ENCODE measurements around a stretch of chr20.

GRCh38 chr20:35730020-35730698 is 11.9 kb downstream of the RBM39 start:
- PRO-cap: no peak
- RAMPAGE, long total RNA, 2 experiments: no peak in any of the 2 experiments

DNA sequence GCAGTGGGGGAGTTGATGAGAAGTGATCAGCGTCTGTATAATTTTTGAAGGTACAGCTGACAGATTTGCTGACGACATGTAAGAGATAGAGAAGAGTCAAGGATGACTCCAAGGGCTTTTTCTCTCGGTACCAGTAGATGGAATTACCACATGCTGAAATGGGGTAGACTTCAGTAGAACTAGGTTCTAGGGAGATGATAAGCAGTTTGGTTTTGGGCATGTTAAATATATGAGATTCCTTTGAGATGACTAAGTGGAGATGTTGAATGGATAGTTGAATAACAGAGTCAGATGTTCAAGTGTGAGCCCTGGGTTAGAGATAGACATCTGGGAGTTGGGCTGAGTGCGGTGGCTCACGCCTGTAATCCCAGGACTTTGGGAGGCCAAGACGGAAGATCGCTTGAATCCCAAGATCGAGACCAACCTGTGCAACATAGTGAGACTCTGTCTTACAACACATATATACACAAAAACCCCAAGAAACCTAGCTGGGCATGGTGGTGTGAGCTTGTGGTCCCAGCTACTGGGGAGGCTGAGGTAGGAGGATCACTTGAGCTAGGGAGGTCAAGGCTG is 50.1 kb downstream of the PHF20 start:
- PRO-cap: no peak
- RAMPAGE, long total RNA, 2 experiments: no peak in any of the 2 experiments

DNA sequence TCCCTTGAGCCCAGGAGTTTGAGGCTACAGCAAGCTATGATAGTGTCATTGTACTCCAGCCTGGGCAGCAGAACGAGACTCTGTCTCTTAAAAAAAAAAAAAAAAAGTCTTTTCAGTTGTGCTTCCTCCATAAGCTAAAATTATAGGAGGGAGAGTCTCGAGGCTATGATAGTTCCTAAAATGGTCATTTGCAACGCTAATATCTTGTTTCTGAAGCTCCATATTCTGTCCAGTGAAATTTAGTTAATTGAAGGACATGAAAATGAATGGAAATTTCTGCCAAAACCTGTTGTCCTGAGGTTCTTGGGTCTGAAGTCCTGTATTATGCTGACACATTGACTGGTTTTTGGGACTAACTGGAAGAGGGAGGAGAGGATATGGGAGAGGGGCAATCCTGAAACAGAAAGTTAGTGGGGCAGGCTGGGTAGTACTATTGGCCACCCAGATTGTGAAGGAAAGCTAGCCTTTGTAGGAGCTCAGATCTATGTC is 77.0 kb downstream of the PHF20 start:
- PRO-cap: no peak
- RAMPAGE, long total RNA, 2 experiments: no peak in any of the 2 experiments

DNA sequence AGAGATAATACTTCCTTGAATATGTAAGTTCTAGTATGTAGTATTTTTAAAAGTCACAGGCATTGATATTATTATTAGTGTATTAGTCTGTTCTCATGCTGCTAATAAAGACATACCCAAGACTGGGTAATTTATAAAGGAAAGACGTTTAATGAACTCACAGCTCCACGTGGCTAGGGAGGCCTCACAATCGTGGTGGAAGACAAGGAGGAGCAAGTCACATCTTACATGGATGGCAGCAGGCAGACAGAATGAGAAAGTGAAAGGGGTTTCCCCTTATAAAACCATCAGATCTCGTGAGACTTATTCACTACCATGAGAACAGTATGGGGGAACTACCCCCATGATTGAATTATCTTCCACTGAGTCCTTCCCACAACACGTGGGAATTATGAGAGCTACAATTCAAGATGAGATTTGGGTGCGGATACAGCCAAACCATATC is 5.0 kb upstream of the SCAND1 start:
- PRO-cap: no peak
- RAMPAGE, long total RNA, 2 experiments: no peak in any of the 2 experiments

- PRO-cap: no peak
- RAMPAGE, long total RNA, 2 experiments: no peak in any of the 2 experiments
Observed at GRCh38 chr20:36017469-36018098, 49.2 kb downstream of the CNBD2 start.

DNA sequence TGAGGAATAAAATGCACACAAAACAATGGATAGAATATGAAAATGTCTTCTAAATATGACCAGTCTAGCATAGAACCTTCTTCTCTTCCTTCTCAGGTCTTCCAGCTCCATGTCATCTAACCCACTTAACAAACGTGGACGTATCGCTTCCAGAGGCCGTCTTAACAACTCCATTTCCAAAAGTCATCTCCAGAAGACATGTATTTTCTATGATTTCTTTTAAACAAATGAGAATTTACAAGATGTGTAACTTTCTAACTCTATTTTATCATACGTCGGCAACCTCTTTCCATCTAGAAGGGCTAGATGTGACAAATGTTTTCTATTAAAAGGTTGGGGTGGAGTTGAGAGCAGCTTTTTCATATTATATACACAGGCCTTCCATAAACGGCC is 81.4 kb downstream of the CNBD2 start:
- PRO-cap: no peak
- RAMPAGE, long total RNA, 2 experiments: no peak in any of the 2 experiments

- PRO-cap: no peak
- RAMPAGE, long total RNA, 2 experiments: no peak in any of the 2 experiments
Observed at GRCh38 chr20:36062599-36063225, 91.8 kb upstream of the EPB41L1 start.

DNA sequence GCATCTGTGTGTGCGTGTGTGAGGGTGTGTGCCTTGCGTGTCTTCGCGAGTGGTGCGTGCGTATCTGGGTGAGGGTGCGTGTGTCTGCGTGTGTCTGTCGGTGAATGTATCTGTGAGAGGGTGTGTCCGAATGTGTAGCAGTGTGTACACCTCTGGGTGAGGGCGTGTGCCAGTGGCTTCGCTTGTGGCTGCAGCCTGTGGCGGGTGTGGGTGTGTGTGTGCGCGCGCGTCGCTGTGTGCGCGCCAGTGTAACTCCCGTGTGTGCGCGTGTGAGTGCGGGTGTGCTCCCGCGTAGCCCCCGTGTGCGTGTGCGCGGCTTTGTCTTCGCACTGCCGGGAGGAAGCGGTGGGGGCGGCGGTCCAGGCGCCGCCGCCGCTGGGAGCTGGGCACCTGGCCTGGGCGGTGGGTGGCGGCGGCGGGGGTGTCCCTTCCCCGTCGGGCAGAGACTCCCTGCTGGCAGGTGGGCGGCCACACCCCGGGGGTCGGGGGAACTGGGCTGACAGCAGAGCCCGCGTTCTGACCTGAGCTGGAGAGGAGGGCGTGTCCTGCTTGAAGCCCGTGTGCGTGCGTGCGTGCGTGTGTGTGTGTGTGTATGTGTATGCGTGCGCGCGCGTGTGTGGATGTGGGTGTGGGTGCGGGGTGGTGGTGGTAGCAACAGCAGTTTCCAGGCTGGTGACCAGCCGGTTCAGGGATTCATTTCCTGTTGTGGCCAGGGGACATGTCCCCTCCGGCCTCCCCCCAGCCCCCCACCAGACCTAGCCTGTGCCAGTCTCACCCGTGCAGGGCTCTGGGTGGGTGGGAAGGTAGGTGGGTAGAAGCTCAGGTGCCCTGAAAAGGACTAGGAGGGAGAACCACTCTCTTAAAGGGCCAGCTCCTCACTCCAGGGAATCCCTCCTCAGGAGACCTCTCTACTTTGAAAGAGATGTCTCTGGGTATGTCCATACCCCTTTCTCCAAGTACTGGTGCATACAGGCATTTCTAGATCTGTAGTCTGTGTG is 61.1 kb upstream of the EPB41L1 start:
- PRO-cap: bidirectional peak, plus-strand start at position 193 of the sequence, minus-strand start at position 106 of the sequence; bidirectional peak, plus-strand start at position 623 of the sequence, minus-strand start at position 566 of the sequence
- RAMPAGE, long total RNA, 2 experiments: no peak in any of the 2 experiments

DNA sequence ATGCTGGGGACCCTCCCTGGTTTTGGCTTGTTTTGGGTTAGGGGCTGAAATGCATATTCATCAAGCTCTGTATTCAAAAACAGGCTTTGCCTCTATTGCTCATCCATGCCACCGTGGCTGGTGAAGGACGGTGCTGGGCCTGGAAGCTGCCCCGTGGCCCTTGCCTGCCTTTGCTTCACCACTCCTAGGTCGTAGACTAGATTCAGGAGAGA is 42.0 kb upstream of the EPB41L1 start:
- PRO-cap: no peak
- RAMPAGE, long total RNA, 2 experiments: no peak in any of the 2 experiments

DNA sequence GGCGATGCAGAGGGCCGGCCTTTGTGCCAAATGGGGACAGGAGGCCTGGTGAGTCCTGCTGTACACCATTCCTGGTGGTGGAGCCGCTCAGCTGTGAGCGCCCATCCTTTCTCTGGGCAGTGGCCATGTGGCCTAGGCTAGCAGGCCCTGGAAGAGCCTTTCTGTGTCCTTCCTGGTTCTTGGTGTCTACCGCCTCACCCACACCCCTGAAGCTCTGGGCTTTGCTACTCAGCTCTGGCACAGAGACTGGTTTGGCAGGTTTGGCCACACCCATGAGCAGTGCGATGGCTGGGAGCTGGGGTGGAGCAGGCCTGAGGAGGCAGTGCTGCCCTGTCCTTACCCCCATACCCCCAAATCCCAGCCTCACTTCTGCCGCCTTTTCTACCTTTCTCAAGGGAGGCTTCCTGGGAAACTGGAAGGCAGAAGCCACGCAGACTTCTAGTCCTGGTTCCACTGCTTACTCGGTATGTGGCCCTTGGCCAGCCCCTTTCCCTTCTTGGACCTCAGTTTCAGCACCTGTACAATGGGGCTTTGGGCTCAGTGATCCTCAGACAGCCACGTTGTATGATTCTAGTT is 32.2 kb upstream of the EPB41L1 start:
- PRO-cap: bidirectional peak, plus-strand start at position 279 of the sequence, minus-strand start at position 216 of the sequence
- RAMPAGE, long total RNA, 2 experiments: no peak in any of the 2 experiments

DNA sequence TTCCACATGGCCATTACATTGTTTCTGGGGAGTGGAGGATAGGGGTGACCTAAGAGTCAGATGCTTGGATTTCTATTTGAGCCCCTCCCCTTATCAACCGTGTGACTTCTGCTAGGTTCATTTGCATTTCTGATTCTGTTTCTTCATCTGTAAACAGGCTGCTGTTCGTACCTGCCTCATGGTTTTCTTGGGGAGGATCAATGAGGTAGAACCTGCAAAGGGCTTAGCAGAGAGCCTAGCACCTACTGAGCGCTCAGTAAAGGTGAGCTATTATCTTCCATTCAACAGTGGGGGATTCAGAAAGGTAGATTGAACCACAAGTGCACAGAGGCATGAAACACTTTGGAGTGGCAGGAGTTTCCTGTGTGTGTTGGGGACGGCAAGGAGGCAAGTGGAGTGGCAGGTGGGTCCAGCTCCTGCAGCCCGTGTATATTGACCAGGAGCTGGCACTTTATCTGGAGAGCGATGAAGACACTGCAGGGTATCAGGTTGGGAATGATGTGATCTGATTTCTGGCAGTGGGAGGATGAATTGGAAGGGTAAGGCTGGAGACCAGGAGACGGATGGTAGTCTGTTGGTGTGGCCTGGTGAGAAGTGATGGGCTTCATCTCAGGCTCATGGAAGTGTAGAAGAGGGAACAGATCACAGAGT is 29.1 kb upstream of the EPB41L1 start:
- PRO-cap: no peak
- RAMPAGE, long total RNA, 2 experiments: no peak in any of the 2 experiments

GRCh38 chr20:36454498-36455082 is 86.7 kb upstream of the MYL9 start:
- PRO-cap: no peak
- RAMPAGE, long total RNA, 2 experiments: no peak in any of the 2 experiments

DNA sequence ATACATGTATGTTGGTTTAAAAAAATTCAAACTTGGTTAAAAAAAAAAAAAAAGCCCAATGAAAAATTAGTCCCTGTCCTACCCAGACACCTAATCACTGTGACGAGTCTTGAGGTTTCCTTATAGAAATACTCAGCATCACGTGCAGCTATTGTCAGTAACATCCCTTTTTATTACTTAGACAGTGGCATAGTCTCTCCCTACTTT is 70.9 kb upstream of the MYL9 start:
- PRO-cap: no peak
- RAMPAGE, long total RNA, 2 experiments: no peak in any of the 2 experiments

- PRO-cap: no peak
- RAMPAGE, long total RNA, 2 experiments: no peak in any of the 2 experiments
Observed at GRCh38 chr20:36652603-36653273, 6.7 kb upstream of the SLA2 start.

- PRO-cap: no peak
- RAMPAGE, long total RNA, 2 experiments: no peak in any of the 2 experiments
Observed at GRCh38 chr20:36779834-36781027, 6.7 kb upstream of the DSN1 start.

DNA sequence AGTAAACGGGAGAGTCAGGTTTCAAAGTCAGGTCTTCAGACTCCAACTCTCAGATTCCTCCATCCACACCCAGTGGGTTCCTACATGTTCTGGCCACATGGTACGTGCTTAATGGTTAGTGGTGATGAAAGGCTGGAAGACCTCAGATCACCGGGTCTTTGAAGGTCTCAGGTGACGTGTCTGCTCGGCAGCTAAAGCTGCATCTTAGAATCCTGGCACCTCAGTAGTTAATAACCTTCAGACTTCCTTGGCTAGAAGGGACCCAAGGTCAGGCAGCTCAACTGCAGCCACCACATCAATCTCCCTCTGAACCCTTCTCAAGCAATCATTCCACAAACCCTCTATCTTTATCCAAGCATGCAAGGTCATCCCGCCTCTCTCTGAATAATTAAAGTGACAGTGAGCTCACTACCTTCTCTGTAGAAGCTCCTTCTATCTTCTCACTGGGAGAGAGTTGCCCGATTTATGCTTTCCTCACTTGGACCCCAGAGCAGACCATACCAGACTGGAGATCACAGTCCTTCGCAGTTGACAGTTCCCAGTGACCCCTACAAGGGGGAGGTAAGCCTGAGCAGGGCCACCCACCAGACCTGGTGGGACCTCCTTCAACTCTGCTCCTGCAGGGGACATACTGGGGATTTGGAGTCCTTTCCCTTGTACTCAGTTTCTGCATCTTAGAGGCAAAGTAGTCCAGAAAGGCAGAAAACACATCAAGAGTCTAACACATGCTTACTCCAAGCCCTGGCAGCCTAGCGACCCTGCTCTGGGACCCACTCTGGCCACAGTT is 4.0 kb downstream of the SOGA1 start:
- PRO-cap: no peak
- RAMPAGE, long total RNA, 2 experiments: no peak in any of the 2 experiments

GRCh38 chr20:36888953-36889711 is 13.2 kb downstream of the TLDC2 start:
- PRO-cap: no peak
- RAMPAGE, long total RNA, 2 experiments: no peak in any of the 2 experiments

- PRO-cap: no peak
- RAMPAGE, long total RNA, 2 experiments: no peak in any of the 2 experiments
Observed at GRCh38 chr20:37007802-37008444, 56.4 kb upstream of the SAMHD1 start.

GRCh38 chr20:37096575-37097199 is 890 bp upstream of the RBL1 start:
- PRO-cap: no peak
- RAMPAGE, long total RNA, 2 experiments: no peak in any of the 2 experiments

GRCh38 chr20:37178755-37179188 is 358 bp upstream of the RPN2 start:
- PRO-cap: bidirectional peak, plus-strand start at chr20:37179094, minus-strand start at chr20:37178938
- RAMPAGE, long total RNA, 2 experiments: start-site peak on the plus strand in 2 of 2 experiments, at chr20:37179068-37179156 at its widest, 362 to 383 reads per replicate